RPMI7951 (cell line): Measurements from ENCODE around the genes MOB1A, CCDC142 and GCFC2.

- RAMPAGE, long total RNA: no peak
These were observed 9.0 kb upstream of the BOLA3 start for GRCh38 chr2:74156724-74157029.

DNA sequence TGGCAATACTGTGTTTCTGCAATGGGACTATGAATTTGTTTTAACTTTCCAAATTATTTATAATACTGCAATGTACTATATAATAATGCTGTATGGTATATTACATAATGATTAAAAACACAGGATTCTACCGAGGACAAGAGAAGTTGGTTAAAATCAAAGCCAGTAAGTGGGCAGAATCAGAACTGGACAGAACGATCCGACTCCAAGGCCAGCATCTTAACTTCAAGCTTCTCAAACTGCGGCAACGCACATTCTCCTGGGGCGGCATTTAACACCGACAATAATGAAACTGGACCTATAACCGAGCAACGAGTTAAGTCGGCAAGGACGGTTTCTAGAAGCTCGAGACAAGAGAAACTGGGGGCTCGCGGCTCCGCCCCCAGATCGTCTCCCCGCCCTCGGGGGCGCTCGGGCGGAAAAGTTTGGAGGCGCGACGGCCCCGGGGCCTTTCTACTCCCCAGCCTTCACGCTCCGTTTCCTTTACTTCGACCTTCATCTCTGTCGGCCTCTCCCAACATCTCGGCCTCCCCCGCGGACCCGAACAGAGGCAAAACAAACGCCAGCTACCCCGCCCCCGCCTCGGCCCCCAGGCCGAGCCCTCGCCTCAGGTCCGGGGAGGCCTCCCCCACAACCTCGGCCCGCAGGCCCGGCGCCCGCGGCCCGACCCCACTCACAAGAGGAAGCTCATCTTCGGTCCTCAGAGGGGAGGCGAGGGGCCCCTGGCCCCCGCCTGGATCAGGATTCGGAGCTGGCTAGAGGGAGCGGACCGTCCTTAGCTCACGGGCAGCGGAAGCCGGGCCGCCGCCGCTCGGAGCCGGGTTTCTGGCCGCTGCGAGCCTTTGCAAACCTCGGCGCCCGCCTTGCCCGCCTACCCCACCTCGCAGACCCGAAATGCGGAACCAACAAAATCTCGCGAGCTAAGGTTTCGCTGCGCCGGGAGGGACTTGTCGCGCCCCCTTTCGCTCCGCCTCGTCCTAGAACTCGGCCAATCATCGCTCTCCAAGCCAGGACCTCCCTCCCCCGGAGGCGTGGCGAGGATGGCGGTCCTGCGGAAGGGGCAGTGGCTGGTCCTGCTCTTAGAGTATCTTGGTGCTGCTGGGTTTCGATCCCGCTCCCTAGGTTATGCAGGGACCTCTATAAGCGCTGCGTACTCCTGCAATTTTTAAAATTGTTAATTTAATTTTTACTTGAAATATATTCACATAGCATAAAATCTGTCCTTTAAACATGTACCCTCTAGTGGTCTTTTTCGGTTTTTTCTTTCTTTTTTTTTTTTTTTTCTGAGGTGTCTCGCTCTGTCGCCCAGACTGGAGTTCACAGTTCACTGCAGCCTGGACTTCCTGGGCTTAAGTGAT, at the start of gene MOB1A:
Gene MOB1A (minus strand): TSS at position 896 of the 1,358 bp plus-strand sequence.
- RAMPAGE, long total RNA: start-site peak on the minus strand centred at position 846 of the sequence, 54 bp wide, 187 and 196 reads in 2 replicates

DNA sequence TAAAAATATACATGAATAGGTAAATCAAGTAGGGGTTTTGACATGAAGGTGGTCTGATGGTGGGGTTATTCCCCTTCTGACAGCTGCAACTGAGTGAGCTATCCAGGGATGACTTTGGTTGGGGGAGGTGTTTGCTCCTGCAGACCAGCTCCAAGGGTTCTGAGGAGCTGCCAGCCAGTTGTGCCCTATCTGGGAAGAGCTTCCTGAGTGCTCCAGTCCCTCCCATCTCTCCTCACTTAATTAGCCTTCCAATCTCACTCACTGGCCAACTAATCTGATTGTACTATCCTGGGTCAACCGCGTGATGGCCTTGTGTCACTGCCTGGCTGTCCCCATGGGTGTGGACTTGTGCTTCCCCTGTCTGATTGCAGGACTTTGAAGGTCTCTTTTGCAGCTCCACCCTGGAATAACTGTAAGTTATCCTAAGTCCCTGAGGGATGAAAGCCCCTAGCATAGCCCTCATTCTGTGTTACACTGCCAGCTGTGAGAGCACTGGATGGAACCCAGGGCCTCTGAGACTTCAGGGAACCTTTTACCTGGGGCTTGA, 65.1 kb downstream of the SLC4A5 start:
- RAMPAGE, long total RNA: no peak

DNA sequence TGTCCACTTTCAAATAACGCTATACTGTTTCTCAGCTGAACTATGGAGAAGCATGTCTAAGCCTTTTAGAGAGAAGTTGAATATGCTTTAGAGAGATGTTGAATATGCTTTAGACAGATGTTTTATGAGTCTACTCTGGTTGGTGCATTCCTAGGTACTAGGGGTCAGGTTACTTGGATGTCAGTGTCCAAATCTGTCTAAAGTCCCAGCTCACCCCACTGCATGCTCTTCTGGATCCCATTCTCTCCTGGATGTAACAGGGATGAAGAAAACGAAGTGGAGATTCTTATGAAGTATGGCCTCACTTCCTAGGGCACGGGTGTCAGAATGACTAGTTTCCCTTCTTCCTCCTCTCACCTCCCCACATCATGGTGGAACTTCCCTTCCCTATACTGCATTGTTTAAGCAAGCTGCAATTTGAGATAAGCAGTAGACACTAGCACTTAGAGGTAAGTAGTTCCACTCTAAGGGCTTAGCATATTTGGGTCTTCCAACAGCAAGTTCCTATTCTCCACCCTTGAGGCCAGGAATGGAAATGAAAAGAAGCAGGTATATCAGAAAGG, 29.8 kb downstream of the SLC4A5 start:
- RAMPAGE, long total RNA: no peak

- RAMPAGE, long total RNA: no peak
These were observed 6.9 kb downstream of the DCTN1 start for GRCh38 chr2:74373033-74373720.

DNA sequence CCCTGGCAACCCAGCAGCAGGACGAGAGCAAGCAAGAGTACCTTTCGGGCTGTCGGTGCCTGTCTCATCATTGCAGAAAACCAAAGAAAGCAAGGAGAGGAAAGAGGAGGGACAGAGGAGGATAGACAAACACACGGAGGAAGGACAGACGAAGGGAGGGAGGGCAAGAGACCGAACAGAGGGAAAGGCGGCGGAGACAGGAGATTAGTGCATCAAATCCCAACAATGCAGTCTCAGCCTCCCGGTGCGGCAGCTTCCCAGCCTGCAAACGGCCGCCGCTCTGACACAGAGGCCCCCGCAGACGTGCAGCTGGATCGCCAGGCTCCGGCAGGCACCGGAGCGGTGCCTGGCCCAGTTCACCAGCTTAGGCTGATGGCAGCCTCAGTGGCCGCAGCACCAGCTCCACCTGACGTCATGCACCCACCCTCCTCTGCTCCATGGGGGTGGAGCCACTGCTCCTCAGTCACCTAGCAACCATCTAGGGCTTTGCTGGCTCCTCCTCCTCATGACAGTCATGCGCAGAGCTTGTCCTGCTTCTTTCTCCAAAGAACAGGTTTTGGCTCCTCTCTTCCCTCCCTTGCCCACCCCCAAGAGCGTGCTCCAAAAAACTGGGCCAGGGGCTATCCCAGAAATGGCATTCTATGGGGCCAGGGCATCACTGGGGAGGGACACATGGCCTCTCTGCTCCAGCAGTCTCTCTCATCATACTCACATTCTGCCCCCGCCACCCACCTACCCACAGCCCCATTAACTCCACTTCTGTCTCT, 5.6 kb downstream of the DCTN1 start:
- RAMPAGE, long total RNA: no peak

DNA sequence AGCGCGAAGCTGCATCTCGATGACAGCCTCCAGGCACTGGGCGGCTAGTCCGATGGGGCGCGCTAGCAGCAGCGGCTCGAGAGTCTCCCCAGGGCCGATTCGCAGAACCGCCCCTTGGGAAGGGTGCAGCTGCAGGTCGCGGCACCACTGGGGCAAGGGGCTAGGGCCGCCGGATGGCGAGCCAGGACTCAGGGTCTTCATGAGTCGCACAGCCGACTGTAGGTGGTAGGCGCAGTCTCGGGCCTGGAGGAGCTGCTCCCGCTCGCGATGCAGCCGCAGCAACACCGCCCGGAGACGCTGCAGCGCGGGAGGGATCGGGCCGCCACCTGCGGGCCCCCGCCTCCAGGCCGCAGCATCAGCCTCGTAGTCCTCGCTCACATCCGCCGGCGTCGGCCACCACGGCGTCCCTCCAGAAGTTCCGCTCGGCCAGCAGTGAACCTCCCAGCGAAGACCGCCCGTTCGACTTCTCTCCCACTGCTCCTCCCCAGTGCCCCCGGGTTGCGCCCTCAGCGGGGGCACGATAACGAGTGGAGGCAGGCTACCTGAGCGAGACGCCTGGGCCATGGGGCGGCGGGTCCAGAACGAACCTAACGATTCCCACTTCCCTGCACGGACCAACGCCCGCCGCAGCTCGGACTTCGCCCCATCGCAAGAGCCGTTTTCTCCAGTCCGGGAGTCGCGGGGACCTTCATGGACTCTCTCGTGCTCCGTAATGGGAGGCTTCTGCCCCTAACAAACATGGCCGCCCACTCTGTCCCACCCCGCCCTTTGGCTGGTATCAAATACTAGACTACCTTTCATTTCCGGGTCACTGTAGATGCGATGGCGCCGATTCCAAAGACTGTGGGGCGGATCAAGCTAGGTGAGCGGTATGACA, at the start of gene CCDC142:
Gene CCDC142 (minus strand): TSS at position 725 of the 877 bp plus-strand sequence.
- RAMPAGE, long total RNA: no peak

- RAMPAGE, long total RNA: no peak
These were observed 10.4 kb downstream of the HTRA2 start for GRCh38 chr2:74540116-74540484.

DNA sequence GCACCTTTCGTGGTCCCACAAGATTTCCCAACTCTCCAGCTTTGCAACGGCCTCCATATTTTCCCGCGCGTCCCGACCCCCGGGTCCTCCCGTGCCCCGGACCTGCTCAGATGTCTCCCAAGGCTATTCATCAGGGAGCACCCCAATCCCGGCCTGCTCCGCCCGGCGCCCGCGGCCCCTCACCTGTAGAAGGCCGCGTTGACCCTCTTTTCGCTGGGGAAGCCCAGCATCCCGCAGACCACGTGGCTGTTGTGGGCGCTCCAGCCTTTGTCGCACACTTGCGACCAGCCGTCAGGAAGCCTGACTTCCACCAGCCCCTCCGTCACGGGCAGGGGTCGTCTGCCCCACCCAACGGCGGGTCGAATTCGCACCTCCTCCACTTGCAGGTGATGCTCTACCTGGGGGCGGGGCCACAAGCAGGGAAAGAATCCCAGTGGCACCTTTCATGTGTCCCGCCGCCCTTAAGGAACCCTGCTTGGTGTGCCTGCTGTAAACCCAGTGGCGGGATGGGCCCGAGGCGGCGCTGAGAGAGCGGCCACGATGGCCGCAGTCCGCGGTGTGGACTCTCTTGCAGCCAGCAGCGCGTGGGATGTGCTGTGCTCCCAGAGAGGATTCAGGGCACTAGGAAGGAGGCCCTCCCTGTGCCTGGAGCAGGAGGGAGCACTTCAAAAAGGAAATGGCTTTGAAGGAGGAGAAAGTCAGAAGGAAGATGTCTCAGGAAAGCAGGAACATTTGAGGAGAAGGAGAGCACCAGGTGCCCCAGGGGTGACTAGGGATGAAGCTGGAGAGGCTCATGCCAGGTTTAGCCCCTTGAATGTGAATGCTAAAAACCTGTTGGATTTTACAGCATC, 4.3 kb downstream of the LOXL3 start:
- RAMPAGE, long total RNA: no peak

- RAMPAGE, long total RNA: no peak
These were observed 5.3 kb downstream of the DOK1 start for GRCh38 chr2:74559583-74560456.

GRCh38 chr2:74573800-74574232, 19.3 kb downstream of the DOK1 start:
- RAMPAGE, long total RNA: no peak

- RAMPAGE, long total RNA: no peak
These were observed 61.3 kb downstream of the SEMA4F start for GRCh38 chr2:74714975-74716171.

- RAMPAGE, long total RNA: no peak
These were observed 86.8 kb downstream of the SEMA4F start for GRCh38 chr2:74740677-74741482.

GRCh38 chr2:74833440-74833996, 409 bp upstream of the HK2 start:
- RAMPAGE, long total RNA: no peak

GRCh38 chr2:75521506-75521907, 39.2 kb downstream of the EVA1A start:
- RAMPAGE, long total RNA: no peak

DNA sequence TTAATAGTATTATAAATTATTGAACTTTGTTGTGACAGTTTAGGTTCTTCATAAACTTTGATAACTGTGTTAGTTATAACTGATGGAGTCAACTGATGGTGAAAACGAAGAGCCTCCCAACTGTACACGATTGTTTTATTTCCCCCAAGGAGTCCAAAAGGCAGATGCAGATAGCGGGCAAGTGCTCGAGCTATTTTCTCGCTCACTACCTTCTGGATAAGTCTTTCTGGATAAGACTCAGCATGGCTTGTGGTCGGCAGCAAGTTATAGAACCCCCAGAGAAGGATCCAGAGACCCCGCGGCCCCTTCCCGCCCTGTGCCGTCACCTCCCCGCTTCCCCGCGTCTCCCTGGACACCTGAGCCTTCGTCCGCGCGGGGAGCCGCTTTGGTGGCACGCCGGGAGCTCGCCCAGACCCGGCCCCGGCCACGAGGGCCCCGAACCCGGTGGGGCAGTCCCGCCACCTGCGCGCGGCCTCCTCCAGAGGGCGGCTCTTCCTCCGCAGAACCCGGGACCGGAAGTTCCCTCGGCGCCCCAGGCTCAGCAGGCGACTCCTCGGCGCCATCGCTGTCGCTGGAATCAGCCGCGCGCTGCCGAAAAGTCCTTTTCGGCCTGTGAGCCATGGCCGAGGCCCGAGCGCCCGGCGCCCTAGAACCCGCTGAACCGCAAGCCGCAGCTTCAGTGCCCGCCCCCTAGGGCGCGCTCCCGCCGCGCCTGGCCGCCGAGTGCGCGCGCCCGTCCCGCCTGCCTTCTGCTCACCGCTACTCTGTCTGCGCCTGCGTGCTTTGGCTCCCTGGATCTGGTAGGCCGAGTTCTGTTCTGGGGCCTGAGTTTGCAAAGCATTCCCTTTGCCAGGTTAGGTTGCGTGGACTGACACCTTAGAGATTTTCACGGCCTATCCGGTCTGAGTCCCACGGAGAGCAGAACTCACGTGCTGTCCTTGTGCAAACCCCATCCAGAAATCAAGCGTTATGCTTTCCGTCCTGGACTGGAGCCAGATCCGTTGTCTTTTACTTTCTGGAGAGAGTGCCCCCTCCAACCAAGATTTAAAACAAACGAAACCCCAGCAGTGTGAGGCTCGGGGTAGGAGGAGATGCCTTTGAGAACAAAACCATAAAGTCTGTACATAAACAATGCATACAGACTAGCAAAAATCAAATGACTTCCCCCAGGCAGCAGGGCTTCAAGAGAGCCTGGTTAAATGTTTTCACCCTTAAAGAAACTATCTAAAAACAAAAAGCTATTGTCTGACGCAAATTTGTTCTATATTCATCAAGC, at the start of gene GCFC2:
Gene GCFC2 (minus strand): TSS at position 681 of the 1,276 bp plus-strand sequence.
- RAMPAGE, long total RNA: start-site peak on the minus strand centred at position 666 of the sequence, 52 bp wide, 33 and 14 reads in 2 replicates

- RAMPAGE, long total RNA: no peak
These were observed 418.9 kb downstream of the LRRTM4 start for GRCh38 chr2:77103319-77103698.

DNA sequence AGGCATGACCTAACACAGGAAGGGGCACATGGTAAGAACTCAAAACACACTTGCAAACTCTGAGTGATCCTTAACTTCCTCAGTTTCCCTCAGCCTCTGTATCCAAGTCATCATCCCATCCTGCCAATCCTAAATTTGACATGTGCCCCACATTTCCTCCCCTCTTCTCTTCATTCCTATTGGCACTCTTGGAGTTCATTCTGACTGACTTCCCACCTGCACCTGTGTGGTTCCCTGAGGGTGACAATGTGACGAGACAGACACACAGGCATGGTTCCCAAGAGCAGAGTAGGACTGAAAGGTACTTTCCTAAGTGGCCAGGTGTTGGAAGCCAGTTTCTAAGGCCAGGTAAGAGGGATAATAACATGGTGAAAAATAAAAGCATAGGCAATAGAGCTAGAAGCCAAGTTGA, 24.3 kb upstream of the REG3G start:
- RAMPAGE, long total RNA: no peak

GRCh38 chr2:79631395-79631744, 118.5 kb downstream of the CTNNA2 start:
- RAMPAGE, long total RNA: no peak

DNA sequence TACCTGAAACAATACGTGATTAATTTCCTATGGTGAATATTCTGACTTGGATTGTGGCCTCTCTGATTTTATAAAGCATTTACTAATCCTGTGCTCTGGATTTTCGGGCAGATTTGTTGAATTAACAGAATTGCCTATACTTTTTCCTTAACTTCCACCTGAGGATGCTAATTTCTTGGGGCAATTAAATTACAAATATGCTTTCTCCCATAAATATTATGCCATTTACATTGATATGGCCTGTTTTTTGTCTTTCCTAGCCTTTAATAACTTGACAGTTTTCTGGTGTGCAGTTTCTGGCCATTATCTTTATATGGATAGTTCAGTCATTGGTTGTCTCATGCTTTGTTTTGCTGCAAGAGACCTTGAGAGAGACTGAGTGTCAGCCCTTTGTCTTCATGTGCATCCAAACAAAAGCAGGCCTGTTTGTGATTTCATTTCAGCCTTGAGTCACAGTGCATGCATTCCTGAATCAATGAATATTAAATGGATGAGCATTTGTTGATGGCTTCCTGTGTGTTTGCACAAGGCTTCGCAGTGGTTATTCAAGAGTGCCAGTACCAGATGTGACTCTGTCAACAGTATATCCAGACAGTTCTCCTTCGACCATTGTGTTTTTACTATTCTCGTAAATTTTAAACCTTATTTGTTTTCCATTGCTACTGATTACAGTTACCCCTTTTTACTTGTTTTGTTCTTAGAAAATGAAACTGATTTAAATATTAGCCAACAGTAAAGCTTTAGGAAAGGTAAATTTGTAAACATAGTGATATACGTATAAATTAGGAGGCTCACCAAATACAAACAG, 319.6 kb downstream of the CTNNA2 start:
- RAMPAGE, long total RNA: no peak